Mesenchymal stem cell of the bone marrow (primary cell): ENCODE data around the gene NEDD4L.

DNA sequence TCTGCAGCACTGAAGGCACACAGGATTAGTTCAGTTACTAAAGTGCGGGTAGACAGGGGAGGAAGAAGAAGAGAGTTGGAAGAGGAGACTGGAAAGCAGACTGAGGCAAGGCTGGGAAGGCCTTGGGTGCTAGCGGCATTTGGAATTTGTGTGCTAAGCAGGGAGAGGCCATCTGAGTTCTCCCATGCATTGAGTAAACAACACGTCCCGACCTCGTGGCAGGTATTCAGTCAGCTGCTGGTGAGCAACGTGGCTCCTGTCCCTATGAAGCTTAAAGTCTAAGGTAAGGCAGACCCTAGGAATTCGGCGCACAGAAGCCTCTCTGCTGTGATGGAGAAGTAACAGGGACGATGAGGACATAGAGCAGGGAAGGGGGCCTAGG lies 30.7 kb downstream of the ATP8B1 start:
- CAGE, long polyA plus RNA, result no peak

DNA sequence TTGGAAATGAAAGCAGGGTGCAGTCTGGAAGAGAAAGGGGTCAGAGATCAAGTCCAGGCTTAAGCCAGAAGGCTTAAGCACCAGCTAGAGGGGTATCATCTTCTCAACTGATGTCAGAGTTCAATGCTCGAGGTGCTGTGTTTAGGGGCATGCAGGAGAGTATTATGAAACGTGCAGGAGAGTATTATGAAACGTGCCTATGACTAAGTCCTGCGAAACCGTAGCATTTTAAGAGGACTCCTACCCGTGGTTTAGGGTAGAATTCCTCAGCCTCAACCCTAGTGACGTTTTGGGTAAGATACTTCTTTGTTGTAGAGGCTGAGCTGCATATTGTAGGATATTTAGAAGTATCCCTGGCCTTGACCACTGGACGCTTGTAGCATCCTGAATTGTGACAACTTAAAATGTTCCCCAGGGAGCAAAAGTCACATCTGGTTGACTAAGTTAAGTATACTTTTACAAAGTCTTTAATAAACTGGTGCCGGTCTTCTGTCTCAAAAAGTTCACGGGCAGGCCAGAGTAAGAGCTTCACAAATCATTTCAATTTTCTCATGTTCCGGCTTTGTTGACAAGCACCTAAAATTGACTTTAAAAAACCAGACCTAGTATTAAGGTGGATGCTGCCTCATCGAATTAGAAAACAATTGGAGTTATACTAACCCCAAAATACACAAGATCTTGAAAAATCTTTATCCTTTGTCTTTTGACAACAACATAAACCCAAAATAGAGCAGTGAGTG lies 18.4 kb downstream of the ATP8B1 start:
- CAGE, long polyA plus RNA, result no peak

- CAGE, long polyA plus RNA, result no peak
Measured at GRCh38 chr18:57901685-57902234, 98.6 kb upstream of the ATP8B1 start.

GRCh38 chr18:58043356-58043831 lies 632 bp upstream of the NEDD4L start:
- CAGE, long polyA plus RNA, result no peak

DNA sequence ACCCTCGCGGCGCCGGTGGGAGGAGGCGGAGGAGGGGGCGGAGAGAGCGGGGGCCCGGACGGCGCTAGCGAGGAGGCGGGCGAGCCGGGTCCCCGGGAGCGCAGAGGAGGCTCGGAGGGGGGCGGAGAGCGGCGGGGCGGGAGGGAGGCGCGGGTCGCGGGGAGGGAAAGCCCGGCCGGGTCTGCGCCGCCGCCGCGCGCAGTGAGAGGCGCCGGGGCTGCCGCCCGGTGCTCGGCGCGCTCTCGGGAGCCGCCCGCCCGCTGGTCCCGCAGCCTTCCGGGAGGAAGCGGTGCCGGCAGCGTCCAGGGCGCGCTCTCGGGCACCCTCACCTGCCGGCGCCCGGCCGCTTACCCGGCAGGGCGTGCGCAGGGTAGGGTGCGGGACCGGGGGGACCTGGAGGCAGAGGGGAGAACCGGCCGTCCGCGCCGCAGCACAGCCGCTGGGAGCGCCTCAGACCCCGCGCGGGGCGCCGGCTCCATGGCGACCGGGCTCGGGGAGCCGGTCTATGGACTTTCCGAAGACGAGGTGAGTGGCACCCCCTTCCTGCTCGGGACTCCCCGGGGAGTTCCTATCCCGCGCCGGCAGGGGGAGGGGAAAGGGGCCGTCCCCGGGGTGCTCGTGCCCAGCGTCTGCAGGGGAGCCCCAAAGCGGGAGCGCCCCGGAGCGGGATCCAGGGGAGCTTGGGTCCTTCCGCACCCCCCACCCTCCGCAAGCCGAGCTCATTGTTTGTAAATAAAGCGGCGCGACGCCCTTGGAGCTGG lies at the start of gene NEDD4L:
TSS of gene NEDD4L (plus strand) at position 43 of the 761 bp plus-strand sequence.
- CAGE, long polyA plus RNA, result no peak

DNA sequence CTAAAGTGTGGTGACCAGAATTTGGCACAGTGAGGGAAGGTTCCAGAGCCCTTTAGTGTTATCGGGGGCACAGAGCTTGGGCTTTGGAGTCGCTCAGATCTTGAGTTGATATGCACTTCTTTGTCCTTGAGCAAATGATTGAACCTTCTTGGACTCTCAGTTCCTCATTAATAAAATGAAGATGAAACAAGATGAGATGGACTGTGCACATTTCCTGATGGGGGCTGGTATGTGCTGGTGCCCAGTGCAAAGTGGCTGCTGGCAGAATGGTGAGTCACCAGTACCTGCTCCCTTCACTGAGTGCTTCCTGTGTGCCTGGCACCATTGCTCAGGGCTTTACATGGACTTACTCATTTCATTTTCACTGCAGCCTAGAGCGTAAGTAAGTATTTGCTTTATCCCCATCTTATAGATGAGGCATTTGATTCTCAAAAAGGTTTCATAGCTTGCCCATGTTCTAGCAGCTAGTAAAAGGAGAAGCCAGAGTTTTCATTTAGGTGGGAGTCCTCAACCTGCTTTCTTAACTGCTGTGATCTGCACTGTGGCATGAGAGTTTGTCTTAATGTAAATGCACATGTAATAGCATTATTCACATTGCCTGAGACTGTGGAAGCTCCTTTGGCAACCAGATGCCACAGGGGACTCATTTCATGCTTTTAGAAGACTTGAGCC lies 47.4 kb downstream of the NEDD4L start:
- CAGE, long polyA plus RNA, result no peak

DNA sequence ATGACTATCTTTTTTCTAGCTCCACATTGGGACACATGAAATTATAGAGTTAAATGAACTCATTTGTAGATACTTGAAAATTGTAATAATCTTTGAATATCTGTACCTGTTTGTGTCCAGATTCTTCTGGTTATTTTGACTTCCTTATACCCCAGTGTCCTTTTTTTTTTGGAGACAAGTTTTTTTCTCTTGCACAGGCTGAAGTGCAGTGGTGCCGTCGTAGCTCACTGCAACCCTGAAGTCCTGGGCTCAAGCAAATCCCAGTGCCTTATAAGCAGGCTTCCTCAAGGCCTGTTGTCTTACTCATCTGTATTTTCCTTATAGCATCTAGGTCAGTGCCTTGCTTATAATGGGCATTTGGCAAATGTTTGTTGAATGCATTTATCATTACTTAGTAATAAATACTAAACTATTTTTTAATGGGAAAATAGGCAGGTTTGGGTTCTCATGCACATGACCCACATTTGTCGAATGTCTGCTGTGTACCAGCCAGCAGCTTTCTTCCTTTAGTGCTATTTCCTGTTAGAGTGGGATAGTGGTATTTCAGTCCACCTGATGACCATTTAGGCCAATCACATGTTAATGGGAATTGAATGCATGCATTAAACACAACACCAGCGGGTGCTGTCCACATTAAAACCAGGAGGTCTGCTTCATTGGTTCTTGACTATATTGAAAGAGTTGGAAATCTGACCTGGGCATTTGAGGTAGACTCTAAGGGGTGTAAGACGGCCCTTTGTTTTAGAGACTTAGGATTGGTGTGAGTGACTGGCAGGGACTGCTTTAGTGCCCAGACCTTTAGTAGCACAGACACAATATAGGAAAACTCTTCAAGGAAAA lies 55.2 kb downstream of the NEDD4L start:
- CAGE, long polyA plus RNA, result no peak

DNA sequence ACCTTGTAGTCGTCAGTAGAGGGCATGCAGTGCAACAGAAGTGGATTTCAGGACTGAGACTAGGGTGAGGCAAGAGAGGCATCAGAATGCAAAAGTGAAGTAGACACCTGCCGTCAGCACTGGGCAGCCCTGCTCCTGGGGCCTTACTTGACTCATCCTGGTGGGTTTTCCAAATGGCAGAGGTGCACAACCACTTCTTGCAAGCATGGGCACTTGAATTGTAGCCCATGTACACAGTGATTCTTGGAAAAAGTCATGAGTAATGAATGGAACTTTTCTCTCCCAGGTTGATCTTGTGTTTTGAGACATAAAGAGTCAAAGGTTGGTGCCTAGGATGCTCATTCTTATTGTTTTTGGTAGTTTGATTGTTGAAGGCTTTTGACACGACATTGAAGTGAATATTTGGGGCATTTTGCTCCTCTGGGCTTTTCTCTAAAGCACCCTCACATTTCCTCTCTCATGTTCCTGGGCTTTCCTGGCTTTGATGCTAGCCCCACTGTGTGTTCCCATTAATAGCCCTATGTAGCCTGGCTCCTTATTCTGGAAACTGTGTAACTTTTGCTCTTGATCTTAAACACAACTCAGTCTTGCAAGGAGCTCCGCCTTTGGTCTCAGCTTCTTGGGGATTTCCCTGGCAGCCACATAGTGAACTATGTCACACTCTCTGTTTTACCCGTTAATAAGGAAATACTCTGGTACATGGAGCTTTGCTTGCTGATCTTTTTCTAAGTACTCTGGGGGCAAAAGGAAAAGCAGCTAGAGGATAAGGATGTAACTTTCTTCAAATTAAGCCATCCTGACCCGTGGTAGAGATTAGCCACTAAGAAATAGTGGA lies 259.1 kb downstream of the NEDD4L start:
- CAGE, long polyA plus RNA, result no peak

GRCh38 chr18:58338160-58338389 lies 290.8 kb downstream of the ALPK2 start:
- CAGE, long polyA plus RNA, result no peak

- CAGE, long polyA plus RNA, result no peak
Measured at GRCh38 chr18:58438663-58438955, 190.3 kb downstream of the ALPK2 start.

GRCh38 chr18:58593843-58594444 lies 34.9 kb downstream of the ALPK2 start:
- CAGE, long polyA plus RNA, result no peak

- CAGE, long polyA plus RNA, result no peak
Measured at GRCh38 chr18:58996805-58997332, 132.2 kb downstream of the ZNF532 start.

GRCh38 chr18:59352655-59353046 lies 6.4 kb downstream of the LMAN1 start:
- CAGE, long polyA plus RNA, result no peak

DNA sequence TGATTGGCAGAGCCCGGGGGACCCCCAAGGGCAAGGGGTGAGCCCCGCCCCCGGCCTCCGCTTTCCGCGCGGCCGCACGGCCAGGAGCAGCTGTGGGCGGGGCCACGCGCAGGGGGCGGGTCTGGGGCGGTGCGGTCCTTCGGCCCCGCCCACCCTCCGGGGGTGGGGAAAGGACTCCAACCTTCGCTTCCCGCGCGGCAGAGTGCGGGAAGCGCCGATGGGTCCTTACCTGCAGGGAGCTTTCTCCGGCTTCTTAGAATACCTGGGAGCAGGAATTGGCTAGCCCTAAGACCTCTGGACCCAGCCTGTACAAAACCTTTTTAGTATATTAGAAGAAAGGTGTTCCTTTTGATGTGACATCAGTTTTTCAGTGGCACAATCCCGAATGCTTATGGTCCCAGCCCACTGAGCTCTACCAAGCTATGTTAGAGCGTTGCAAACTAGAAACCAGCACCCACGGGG lies 287 bp upstream of the LMAN1 start:
- CAGE, long polyA plus RNA, result no peak

DNA sequence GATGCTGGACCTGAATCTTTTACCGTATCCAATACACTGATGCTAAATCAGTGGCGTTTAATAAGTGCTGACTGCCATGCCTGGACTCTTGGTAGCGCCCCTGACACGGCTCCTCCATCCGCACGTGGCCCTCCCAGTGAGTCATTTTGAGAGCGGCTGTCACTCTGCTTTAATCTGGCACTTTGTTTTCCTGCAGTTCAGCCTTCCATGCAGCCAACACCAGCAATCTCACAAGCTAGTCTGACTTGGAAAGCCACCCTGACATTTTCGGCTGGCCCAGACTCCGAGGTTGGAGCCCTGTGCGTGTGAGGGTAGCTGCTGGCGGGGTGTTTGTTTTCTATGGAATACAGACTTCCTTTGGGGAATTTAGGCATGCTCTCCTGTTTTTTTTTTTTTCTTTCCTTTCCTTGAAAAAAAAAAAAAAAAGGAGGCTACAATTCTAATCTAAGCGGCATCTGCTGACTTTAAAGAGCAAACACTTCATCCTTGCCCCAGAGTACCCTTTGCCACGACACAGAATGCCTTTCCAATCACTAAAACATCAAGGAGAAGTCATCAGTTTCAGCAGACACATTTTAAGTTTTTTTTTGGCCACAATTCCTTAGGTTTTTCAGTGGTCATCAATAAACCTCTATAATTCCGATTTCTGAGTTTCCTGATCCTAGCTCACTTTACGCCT lies 155.3 kb upstream of the LMAN1 start:
- CAGE, long polyA plus RNA, result no peak

DNA sequence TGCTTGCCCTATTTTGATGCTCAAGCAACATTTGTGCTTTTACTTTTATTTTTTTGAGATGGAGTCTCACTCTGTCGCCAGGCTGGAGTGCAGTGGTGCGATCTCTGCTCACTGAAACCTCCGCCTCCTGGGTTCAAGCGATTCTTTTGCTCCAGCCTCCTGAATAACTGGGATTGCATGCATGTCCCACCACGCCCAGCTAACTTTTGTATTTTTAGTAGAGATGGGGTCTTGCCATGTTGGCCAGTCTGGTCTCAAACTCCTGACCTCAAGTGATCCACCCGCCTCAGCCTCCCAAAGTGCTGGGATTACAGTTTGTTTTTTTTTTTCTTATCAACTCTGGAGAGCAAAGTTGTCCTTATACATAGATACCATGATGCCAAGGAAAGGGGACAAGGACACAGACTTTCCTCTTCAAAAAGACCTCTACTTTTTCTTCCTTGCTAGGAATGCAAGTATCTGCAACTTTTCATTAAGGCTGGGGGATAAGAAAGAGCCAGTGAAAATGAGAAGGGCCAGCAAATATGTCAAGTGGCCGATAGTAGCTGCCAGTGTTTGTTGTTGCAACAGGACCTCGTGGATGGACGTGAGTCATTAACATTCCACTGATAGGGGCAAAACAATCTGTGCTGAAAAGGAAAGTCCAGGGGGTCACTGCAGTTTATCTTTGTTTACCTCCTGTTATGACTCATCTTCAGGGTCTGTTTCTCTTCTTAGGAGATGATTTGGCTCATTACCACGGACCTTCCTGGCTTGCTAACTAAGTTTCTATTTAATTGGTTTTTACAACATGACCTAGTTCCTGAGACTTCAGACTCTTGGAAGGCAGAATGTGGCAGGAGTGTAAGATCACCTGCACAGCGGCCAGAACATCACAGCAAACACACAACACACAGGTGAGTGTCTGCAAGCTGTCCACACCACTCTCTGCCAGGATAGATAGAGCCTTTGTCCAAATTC lies 157.1 kb upstream of the LMAN1 start:
- CAGE, long polyA plus RNA, result no peak

- CAGE, long polyA plus RNA, result no peak
Measured at GRCh38 chr18:61493965-61494229, 160.7 kb downstream of the CDH20 start.

DNA sequence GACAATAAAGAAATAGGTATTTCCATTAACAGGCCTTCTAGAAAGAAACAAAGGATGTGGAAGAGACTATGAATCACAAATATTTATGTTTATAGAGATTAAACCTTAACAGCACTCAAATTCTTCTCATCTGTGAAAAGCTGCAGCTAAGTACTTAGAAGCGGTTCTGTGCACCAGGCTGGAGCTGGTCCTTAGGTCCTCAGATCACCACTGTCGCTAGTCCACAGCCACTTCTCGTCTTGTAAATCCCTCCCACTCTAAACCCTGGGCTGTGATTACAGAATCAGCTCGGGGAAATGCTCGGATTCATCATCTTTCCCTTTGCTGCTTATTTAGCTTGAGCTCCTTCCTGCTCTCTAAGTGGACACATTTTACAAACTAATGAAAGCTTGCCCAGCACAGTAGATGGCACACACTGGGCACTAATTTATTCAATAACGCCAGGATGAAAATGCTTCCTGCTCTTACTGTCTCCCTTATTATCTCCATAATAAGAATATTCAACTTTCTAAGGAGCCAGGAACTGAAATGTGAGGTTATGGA lies 61.7 kb downstream of the RNF152 start:
- CAGE, long polyA plus RNA, result no peak

DNA sequence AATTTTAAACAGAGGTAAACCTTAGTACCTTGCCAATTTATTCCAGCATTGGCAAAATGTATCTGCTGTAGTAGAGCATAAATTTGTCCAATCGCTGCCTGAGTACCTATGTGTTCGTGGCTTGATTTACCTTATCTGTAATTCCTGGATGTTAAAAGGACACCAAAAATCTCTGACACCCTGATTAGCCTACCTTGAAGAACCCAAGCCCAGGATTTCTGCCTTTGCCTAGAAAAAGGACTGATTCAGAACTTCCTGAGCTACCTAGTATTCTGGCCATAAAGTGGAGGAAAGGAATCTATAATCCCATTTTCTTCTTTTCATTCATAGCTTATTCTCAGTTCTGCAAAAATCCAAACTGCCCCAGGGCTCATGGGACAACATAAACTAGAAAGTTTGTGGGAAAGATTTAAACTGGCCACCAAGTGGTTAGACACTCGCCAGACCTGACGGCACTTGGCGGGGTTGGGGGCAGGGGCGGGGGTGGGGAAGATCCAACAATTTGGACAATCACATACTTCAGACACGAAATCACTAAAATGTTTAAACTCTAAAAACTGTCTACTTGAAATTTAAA lies 16.1 kb upstream of the ZCCHC2 start:
- CAGE, long polyA plus RNA, result no peak

DNA sequence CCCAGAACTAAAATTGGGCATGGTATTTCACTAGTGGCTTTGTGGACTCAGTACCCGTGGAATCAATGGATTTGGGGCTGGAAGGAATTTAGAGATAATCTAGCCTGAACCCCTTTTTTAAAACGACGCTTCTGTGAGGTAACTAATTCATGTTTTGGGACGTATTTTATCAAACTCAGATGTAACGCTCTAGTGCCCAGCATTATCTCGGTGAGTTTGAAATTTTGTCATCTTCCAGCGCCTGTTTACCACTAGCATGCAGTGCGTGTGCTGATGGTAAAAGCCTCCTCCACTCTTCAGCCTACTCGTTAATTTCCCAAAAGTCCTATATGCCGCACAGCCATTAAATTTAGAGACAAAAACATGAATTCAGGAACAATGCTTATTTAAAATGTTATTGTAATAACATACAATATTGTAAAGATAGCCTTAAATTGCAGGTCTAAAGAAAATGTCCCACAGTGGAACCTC lies 2.7 kb downstream of the ZCCHC2 start:
- CAGE, long polyA plus RNA, result no peak